SJCRH30 (cell line): ENCODE measurements around the gene RASGRP4.

DNA sequence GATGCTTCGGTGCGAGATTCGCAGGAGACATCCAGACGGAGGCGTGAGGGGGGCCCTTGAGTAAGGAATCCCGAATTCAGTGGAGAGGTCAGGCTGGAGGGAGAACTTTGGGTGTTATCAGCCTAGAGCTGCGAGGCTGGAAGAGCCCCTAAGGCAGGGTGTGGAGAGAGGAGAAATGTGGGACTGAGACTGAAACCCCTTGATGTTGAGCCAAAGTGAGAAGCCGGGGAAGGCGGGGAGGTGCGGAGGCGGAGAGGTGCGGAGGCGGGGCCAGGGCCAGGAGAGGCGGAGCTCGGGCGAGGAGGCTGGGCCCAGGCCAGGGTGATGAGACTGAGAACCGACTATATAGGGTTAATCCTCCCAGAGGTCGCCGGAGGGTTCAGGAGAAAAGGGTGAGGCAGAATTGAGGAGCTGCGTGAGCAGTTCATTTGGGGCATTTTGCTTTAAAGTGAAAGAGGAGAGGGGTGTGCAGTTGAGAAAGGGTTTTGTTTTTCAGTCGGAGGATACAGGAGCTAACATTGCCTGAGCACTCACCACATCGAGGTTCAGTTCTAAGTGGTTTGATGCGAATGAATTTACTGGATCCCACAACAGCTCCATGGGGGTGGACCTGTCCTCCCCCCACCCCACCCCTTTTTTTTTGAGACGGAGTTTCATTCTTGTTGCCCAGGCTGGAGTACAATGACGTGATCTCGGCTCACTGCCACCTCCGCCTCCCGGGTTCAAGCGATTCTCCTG is 40.3 kb downstream of the DPF1 start:
- RAMPAGE, long total RNA, result no peak

GRCh38 chr19:38383232-38383723 is 4.6 kb downstream of the GGN start:
- RAMPAGE, long total RNA, result no peak

DNA sequence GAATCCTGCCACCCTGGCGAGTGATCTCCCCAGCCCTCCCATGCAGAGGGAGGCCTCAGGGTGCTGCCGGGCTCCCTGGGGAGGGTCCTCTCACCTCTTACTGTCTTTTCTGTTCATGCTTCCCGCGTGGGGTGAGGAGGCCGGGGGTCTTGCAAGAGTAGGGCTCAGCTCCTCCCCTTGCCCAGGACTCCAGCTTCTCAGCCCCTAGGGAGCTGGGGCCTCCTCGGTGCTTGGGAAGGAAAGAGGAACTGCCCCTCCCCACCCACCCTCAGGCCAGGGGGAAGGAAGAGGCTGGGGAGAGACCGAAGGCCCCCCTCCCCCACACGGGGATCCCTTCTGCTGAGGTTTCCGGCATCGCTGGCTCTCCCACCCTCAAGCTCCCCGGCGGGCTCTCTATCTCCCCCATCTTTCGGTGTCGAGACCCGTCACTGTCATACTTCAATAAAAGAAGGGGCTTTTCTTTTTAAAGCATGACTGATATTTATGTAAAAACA is at the start of gene RASGRP4:
Gene RASGRP4 (minus strand): TSS at position 245 of the 494 bp plus-strand sequence.
- RAMPAGE, long total RNA, result no peak

GRCh38 chr19:38544390-38544905 is 73.3 kb downstream of the MAP4K1 start:
- RAMPAGE, long total RNA, result no peak

GRCh38 chr19:38559680-38560083 is 58.1 kb downstream of the MAP4K1 start:
- RAMPAGE, long total RNA, result no peak

DNA sequence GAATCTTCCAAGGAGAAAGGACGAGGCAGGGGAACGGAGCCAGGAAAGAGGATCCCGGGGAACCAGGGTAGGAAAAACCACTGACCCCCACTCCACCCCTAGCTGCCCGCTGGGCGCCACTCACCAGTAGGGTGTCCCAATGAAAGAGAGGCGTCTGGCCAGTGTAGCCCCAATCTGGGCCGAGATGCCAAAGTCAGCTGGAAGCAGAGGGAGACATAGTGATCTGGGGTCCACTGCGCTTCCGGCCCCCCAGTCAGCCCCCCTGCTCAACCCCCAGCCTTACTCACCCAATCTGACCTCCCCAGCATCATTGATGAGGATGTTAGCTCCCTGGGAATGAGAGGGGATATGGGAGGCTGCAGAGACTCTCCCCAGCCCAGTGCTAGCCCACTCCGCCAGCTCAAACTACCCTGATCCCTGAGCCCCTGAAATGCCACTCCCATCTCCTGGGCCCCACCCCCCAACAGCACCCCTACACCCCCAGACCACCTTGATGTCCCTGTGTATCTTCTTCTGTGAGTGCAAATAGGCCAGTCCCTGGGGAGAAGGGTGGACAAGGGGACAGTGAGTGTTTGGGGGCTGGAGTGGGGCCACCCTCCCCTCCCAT is 3.9 kb downstream of the MAP4K1 start:
- RAMPAGE, long total RNA, result no peak

GRCh38 chr19:38657515-38658339 is 10.3 kb downstream of the ACTN4 start:
- RAMPAGE, long total RNA, result no peak

DNA sequence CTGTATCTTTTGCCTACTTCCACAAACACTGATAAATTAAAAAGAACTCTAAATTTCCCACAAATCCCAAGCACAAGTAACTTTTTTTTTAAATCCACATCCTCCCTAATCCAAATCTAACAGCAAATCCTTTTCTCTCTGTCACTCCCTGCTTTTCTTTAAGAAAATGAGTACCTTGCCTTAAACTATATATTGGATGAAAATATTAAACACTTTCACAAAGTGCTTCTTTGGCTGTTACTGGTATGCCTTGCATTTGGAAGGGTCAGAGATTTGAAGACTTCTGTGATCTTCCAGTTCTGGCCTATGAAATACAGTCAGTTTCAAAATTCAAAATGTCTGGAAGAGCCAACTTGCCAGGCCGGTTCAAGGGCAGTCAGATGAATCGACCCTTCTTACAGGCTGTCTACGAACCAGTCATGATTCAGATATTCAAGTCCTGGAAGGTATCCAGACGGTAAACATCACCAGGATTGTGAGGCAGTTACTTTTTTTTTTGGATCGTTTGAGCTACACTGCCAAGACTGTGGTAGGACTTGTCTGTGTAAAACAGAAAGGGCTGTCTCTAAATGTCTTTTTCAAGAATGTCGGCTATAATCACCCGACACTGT is 11.0 kb downstream of the ACTN4 start:
- RAMPAGE, long total RNA, result no peak

- RAMPAGE, long total RNA, result no peak
Observed at GRCh38 chr19:38676048-38677172, 29.0 kb downstream of the ACTN4 start.

- RAMPAGE, long total RNA, result no peak
Observed at GRCh38 chr19:38680961-38681427, 33.5 kb downstream of the ACTN4 start.

DNA sequence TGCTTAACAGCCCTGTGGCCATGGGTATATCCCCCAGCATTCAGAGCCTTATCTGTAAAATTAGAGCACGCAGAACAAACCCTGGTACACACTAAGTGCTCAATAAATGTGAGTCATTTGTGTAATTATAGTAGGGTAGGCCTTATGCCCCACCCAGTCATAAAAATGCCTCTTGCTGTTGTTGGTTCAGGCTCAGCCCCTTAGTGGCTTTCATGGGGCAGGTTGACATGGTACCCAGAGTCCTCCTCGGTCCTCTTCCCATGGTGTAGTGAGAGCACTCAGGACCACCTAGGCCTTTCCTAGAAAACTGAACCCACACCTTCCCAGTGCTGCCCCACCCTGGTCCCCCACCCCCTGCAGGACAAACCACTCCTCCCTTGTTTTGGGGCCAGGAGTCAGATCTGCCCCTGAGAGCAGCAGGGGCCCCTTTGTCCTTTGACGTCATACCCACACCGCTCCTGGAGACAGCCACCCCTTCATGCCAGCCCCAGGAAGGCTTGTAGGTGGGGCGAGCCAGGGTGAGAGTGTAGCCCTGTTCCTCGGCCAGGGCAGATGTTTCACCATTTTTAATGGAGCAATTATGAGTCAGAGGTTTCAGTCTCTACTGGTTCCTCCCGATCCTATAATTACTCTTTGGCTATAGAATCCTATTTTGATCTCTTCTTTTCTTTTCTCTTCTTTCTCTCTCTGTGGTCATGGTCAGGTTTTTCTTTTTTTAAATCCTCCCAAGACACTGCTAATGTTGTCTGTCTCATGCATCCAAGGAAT is 36.8 kb downstream of the ACTN4 start:
- RAMPAGE, long total RNA, result no peak

DNA sequence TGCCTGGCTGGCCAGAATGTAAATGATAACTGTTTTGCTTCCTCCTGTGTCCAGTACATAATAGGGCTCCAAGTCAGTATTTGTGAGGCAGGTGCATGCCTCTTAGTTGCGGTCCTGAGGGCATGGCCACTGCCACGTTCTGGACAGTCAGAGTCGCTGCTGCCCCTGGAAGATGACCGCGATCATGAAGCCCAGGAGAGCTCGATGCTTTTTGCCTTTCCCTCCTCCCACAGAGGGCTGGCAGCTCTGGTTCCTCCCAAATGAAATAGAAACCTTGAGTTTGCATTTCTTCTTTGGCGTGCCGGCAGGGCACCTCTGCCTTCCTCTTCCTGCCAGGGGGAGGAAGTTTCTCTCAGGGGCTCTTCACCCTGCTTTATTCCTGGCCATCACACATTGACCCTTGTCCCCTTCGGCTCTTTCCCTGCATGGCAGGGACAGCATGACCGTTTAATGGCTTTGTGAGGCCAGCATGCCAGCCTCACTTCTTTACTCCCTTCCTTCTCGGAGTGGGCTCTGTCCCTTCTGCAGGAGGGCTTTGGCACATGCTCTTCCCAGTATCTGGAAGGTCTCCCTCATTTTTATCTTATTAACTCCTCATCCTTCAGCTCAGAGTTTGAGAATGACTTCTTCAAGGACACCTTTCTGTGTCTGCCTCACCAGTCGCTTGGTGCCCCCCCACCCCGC is 47.9 kb downstream of the ACTN4 start:
- RAMPAGE, long total RNA, result no peak

GRCh38 chr19:38699635-38700284 is 44.5 kb downstream of the CAPN12 start:
- RAMPAGE, long total RNA, result no peak

DNA sequence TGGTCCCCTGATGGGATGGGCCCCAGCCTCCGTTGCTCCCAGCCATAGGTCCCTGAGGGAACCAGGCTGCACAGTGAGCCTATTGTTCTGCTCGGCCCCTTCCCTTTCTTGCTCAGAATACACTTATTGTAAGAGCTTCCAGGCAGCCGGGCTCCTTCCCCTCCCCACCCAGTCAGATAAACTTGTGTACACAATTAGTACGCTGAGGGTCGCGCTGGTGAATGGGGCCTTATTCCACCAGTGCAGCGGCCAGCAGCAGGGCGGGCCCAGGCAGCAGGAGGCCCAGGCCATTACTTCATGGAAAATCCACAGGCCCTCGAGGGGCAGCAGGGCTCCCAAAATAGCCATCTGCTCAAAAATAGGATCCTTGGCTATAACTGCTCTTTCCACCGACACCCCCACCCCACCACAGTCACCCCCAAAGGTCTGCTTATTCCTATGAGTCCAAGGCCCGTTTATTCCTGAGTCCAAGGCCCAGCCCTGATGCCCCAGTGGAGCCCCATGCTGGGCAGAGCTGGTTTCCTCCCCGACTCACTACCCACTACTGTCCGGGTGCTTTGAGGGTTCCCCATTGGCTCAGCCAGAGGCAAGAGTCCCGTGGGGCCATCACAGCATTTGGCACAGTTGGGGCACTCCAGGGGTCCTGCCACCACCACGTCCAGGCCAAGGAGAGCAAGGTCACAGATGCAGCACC is 22.1 kb downstream of the CAPN12 start:
- RAMPAGE, long total RNA, result no peak

DNA sequence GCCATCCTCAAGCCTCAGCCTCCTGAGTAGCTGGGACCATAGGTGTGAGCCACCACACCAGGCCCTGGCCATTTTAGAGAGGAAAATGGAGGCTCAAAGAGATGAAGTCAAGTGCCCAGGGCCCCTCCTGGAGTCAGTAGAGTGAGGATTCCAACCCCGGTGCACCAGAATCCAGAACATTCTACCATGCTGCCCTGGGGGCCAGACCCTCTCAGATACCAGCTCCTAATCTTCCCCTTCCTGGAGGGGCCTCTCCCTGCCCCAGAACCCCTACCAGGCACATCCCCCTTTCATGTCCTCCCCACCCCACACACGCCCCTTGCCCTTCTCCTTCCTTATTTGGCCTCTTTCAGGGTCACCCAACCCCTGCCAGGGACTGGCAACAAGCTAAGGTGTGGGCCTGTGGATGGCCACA is 11.1 kb downstream of the CAPN12 start:
- RAMPAGE, long total RNA, result no peak

- RAMPAGE, long total RNA, result no peak
Observed at GRCh38 chr19:38743921-38744449, 289 bp downstream of the CAPN12 start.

DNA sequence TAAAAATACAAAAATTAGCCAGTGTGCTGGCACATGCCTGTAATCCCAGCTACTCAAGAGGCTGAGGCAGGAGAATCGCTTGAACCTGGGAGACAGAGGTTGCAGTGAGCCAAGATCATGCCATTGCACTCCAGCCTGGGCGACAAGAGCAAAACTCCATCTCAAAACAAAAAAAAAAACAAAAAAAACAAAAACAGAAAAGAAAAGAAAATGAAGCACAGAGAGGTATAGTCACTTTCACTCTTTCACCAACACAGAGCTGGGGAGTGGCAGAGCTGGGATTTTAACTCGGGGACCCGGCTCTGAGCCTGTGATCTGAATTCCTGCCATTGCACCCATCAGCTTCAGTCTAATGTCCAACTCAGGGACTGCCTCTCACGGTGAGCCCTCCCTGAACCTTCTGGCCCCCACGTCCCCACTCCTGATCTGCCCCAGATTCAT is 874 bp downstream of the LGALS4 start:
- RAMPAGE, long total RNA, result no peak

DNA sequence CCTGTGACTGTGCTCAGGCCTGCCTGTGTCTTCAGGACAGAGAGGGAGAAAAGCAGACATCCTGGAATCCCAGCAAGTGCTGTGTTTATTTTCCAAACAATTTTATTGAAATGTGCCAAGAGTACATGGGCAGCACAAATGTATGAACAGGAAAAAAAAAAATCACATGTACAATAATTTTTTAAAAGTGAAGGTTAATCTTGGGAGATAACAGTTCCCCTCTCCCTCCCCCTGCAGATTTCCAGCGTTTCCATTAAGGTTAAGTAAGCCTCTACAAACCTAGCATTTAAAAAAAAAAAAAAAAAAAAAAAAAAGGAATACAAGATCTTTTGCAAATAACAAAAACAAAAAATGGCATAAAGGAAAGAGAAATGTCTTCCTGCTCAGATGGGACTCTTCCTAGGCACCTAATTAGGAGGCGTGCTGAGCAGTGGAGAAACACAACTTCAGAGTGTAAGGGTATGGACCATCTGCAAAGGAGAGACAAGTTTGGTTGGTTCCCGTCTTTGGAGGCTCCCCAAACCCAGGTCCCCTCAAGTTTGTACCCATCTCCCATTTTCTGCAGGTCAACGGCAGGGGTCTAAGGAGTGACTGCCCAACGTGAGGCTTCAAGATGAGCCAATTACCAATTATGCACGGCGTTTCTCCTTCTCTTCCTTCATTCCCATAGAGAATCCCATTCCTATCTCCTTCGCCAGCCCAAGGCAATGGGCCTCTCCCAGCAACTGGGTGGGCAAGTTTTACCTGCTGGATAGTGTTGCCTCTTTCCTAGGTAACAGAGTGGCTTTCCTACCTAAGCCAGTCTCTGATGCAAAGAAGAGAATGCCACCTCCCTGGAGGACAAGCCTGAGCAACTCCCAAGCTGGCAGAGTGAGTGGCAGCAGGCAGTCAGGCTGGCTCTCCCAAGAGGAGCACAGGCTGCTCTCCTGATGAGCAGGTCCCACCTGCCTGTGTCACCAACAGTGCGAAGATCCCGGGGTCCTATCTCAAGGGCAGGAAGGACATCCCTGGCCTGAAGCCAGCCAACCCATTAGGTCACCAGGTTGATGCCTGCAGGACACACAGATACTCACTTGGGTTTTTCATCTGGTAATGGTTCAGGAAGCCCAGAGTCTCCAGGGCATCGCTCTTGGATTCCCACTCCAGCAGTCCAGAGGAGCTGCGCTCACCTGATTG is 5.1 kb upstream of the ECH1 start:
- RAMPAGE, long total RNA, result no peak

DNA sequence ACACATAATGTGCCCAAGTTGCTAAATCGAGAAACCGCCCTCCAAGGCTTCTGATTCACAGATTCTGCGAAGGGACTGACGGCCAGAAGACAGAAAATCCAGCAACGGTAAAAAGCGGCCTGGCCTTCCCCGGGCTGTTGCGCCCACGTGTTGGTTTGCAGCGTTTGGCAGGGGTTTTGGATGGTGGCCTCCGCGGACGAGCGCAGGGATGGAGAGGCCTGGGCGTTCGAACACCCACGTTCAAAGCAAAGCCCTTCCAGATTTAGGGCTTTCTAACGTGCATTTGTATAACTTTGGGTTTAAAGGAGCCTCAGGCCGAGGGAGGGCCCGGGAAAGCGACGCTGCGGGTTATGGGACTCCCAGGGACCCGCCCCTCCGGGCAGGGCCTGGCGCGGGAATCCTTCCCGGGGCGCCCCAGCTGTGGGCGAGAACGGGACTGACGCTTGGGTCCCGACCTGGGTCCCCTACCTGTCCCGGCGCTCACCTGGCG is 395 bp downstream of the FBXO17 start:
- RAMPAGE, long total RNA, result no peak

DNA sequence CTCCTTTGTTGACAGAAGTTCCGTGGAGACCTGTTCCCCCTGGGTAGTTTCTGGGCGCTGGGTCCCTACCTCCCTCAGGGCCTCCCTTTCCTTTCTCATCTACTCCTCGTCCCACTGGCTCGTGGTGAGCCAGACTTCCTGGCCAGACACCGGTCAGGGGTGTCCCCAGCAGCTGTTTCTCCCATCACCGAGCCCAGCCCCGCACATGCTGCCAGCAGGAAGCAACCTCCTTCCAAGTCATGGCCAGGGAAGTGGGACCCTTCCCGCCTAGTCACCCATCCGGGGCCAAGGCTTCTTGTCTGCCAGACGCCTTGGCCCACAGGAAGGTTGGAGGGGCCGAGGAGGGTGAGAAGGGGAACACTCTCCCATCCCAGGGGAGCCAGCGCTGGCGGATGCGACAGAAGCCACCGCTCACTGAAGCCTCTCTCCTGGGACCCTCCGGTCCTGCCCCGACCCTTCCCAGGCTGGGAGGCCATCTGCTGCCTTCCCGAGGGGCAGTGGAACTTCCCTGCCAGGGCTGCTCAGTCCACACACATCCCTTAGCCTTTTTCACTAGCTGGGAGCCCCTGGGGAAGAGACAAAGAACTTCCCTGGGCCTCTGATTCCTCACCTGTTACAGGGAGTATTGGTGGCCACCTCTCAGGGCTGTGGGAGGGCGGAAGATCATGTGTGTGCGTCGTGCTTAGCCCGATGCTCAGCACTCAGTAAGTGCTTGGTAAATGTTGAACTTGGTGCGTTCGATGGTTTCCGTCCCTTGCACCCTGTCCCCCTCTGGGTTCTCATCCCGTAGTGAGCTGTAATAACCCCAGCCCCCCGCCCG is 5.9 kb downstream of the PAK4 start:
- RAMPAGE, long total RNA, result no peak